ENCODE measurements around the gene SEPTIN9.

DNA sequence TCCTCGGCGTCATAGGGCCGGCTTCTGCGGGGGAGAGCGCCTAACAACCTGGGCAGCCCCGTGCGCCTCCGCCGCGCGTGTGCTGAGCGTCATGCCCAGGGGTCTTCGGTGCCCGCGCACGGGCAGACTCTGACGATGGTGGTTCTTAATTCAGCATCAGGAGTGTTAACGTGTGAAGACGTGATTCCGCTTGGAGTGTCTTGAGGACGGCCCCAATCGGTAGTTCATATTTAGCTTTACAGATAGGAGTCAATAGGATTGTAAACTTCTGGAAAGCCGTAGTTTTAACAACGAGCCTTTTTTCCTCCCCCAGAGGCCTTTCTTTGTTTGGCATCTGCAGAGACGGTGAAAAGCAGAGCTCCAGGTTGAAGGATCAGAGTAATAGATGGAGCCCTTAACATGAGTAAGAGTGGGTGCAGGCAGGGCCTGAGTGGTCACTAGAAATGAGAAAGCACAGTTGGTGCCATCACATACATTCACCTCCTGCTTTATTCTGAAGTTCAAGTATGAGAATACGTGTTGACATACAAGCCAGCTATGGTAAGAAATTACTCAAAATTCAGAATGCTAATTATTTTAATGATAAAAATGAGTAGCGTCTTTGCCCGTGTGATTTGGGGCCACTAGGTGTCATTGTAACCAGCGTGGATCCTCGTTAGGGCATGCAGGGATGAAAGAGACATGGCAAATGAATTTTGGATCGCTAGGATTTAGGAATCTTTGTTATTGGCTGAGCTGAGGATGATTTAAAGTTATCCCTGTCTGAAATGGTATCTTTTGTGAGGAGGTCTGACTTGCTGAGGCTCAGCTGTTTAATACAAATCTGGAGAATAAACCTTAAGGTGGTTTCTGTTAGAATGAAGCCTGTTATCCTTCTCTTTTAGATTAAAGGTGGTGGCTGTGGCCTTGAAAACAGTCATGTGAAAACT is 18.5 kb downstream of the PRCD start:
- PRO-cap = no peak

DNA sequence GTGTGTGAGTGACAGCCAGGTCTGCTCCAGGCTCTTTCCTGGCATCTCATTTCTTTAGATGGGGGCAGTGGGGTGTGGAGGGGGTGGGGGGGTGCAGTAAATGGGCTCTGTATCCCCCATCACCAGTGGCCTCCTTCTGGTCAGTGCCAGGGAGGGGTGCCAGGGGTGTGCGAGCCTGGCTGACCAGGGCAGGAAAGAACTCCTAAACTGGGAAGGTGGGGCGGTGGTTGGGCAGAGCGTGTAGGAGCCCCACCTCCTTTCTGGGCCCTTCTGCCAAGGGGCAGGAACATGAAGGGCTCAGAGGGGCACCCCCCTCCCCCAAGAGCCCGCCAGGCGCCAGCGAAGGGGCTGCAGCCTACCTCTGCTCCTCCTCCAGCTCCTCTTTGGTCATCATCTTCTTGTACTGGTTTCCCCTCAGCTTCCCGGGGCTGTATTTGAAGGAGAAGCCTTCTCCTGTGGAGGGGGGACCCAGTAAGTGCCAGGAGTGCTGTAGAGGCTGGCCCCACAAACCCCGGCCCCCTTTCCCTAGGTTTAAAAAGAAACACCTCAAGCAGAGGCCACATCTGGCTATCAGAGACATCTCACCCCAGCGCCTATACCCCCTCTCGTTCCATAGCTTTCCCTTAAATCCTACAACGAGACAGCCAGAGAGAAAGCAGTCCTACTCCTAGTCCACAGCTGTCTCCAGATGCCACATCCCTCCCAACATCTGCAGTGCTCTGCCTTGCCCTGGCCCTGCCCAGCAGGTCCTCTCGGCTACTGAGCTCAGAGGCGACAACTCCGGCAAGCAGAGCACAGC is 25.9 kb downstream of the MXRA7 start:
- PRO-cap = no peak

DNA sequence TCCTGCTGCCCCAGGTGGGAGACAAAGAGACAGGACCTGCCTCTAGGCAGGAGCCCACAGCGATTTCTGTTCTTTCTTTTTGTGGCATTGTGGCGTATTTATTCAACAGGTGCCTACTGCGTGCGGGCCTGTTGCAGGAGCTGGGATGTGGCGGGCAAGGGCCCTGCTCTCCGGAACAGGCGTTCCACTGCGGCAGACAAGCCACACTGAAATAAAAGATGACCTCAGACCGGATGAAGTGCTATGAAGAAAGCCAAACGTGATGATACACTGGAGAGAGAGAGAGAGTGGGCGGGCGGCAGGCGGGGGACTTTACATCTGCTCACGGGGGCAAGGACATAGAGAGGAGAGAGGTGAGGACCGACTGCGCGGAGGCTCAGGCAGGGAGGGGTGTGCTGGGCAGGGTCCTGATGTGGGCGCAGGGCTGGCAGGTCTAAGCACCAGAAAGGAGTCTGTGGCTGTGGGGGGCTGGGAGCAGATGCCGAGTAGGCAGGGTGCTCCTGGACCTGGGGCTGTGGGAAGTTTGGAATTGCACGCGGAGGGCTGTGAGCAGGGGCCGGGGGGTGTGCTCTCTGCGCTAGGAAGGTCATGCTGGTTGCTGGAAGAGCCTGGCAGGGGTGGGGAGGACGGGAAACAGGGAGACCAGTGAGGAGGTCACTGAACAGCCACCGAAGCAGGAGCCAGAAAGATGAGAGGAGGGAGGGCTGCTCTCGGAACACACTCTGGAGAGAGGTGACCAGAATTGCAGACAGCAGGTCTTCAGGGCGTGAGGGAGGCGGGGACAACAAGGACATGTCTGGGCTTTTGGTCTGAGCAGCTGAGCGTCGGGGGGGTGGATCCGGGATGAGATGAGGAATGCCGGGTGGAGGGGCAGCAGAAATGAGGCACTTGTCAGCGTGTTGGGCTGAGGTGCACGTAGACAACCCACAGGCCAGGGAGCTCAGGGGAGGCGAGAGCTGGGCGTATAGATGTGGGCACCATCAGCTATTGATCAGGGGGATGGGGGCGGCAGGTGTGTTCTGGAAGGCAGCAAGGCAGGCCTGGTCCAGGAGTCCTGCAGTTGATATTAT is 9.9 kb downstream of the MXRA7 start:
- PRO-cap = bidirectional peak, plus-strand start at position 341 of the sequence, minus-strand start at position 130 of the sequence

DNA sequence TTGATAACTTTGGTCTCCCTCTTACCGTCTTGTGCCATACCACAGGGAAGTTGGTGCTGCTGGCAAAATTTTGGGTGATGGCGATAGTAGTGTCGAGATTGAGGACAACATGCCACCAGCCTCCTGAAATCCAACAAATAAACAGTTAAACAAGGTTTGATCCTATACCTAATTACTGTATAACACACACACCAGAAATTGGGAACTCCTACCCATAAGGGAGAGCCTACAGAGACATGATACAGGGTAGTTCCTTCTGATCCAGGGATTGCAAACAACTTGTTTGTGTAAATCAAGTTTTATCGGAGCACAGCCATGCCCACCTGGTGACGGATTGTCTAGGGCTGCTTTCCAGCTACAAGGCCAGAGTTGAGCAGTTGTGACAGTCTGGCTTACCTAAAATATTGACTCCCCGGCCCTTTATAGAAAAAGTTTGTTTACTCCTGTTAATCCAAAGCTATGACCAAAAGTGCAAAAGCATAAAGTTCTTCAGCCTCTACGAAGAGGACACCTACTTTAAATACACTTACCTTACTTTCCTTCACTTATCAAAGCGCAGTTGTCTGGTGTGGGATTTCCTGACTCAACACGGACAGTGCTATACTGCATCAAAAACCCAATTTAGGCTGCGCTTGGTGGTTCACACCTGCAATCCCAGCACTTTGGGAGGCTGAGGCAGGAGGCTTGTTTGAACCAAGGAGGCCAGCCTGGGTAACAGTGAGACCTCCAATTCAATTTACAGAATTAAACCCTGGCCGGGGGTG is 4.4 kb downstream of the JMJD6 start:
- PRO-cap = no peak

- PRO-cap = no peak
These were observed 15.4 kb downstream of the MFSD11 start for GRCh38 chr17:76752869-76754127.

DNA sequence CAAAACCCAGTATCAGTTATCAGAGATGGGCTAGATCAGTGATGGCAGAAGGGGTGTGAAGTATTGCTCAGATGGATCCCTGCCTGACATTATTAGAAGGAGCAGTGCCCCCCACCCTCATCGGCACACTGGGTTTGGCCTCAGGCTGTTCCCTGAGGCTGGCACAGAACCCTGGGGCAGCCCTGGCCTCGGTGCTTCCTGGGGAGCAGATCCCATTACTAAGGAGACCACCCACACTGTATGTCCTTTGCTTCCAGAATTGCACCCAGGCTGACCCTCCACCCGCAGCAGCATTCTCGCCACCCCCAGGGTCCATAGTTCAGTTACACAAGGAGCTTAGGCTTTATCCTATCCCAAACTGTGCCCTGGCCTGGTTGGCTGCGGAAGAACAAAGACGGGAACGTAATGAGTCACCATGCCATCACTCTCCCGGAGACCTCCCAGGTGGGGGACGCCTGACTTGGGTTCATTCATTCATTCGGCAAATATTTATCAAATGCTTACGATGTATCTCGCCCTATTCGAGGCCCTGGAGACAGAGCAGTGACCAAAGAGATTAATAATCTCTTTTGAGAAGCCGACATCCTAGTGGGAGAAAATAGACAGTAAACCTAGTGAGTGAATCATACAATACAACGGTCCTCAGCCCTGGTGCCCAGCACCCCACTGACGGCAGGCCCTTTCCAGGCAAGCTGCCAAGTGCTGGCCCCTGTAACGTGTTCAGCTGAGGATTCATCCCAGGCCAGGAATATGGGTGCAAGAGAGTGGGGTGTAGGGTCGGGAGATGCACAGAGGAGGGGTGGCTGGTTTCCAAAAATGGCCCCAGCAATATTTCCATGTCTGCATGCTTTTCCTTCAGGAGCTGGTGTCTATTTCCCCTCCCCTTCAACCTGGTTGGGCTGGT is 134.0 kb downstream of the MGAT5B start:
- PRO-cap = no peak

DNA sequence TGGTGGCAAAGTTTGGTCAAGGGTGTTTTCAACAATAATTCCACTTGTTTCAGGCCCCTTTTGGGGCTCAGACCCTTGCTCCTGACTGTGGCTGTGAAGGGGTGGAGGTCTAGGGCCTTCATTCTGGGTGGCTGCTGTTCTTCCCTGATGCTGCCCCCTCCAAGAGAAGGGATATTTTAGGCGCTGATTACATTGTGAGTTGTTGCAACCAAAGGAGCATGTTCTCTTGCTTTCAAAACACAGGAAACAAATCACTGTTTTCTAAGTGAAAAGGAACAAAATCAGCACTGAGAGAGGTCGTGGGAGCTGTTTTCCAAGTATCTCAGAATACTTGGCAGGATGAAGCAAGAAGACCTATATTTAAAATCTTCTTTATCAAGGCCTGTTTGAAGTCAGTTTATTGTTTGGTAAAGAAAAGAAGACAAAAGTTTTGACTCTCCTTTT is 25.3 kb upstream of the SEC14L1 start:
- PRO-cap = no peak

GRCh38 chr17:77130802-77131353 is 9.9 kb upstream of the SEC14L1 start:
- PRO-cap = no peak

- PRO-cap = bidirectional peak, plus-strand start at chr17:77140408, minus-strand start at chr17:77140414; bidirectional peak, plus-strand start at chr17:77141023, minus-strand start at chr17:77140632
These were observed 440 bp upstream of the SEC14L1 start for GRCh38 chr17:77140196-77140862.

- PRO-cap = no peak
These were observed 6.6 kb downstream of the SEC14L1 start for GRCh38 chr17:77147370-77147752.

DNA sequence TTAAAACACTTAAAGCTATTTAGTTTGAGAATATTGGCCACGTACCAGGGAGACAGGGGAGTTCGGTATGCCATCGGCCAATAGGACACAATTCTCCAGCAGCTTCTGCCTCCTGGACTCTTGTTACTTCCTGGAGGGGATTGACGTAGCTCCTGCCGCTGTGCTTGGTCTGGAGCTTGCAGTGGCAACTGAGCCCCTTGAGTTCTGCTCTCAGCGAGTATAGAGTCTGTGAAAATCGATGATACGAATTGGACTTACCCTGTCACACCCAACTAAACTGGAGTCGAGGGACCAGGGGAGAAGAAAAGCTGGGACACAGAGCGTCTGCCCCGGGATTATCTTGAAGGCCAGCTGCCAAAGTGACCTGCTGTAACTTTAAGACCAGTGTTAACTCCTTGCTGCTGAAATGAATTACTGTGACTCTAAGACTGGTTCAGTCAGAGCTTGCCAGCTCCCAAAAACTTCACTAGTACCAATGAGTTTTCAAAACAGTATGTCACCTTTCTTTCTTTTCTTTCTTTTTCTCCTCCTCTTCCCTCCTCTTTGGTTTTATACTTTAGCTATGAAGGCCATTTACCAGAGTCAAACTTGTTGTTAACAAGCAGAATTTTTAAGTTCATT is 22.3 kb downstream of the SEC14L1 start:
- PRO-cap = no peak

DNA sequence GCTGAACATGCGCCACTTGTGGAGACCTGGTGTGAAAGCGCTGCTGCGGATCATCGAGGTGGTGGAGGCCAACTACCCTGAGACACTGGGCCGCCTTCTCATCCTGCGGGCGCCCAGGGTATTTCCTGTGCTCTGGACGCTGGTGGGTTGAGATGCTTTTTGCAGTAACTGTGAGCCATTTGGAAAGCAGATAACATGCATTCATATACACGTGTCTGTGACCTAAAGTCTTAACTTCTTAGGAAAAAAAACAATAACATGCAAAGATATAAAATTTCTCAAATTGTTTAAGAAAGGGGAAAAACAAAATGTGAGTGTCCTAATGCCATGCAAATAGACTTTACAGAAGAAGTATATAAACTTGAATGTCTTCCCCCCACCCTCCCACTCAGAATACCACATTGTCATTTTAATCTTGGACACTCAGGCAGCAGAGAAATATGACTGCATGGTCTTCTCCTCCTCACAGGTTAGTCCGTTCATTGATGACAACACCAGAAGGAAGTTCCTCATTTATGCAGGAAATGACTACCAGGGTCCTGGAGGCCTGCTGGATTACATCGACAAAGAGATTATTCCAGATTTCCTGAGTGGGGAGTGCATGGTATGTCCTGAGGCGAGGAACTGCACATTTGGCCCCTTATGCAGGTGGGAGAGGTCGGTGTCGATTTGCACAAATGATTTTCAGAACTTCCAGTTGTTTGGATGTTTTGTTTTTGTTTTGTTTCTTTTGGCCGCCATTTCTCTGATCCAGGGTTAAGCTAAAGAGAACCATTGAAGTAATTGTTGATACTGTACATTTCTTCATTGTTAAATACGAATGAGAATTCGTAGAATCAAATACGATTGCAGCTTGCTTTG is 65.7 kb downstream of the SEC14L1 start:
- PRO-cap = no peak

- PRO-cap = no peak
These were observed at the start of gene SEPTIN9 for GRCh38 chr17:77281383-77282429. TSS of gene SEPTIN9 (plus strand) at chr17:77281499.

GRCh38 chr17:77287538-77288121 is 6.3 kb downstream of the SEPTIN9 start:
- PRO-cap = no peak

- PRO-cap = no peak
These were observed 14.8 kb downstream of the SEPTIN9 start for GRCh38 chr17:77296113-77296585.

DNA sequence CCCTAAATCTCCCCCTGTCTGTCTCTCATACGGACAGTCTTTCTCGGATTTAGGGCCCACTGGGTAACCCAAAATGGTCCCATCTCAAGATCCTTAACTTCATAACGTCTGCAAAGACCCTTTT is 42.7 kb downstream of the SEPTIN9 start:
- PRO-cap = no peak

GRCh38 chr17:77371578-77371894 is 90.2 kb downstream of the SEPTIN9 start:
- PRO-cap = no peak

- PRO-cap = no peak
These were observed 155.5 kb downstream of the SEPTIN9 start for GRCh38 chr17:77436809-77437208.

DNA sequence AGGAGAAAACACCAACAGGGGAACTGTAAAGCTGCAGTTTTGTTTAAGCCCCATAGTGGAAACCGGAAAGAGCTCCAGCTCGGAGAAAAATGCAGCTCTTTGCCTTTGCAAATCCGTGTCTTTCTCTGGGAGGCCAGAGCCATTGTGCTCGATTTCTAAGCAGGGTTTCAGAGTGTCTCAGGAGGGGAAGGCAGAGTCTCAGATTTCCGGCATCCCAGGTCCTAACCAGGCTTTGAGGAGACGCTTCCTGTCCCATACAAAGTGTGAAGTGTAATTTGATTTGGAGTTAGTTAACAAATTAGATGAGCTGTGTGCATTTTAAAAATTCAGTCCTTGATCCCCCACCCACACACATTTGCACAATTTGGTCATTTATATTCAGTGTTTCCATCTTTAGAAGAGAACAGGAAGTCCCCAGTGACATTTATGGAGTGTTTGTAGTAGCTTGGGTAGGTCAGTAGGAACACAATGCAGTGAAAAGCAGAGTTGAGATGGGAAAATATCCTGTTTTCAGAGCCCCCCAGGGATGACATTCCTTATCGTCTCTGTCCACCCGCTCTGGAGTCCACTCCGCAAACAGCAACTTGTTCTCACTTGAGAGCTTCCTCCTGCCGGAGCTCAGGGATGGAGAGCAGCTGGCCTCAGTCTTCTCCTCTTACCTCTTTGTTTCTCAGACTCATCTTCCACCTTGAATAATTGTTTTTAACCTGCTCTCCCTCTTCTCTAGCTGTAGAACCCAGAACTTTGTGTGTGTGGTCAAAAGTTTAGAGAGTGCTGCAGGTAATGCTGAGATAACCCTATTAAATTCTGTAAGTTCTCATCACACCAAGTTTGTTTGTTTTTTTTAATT is 191.5 kb downstream of the SEPTIN9 start:
- PRO-cap = no peak

DNA sequence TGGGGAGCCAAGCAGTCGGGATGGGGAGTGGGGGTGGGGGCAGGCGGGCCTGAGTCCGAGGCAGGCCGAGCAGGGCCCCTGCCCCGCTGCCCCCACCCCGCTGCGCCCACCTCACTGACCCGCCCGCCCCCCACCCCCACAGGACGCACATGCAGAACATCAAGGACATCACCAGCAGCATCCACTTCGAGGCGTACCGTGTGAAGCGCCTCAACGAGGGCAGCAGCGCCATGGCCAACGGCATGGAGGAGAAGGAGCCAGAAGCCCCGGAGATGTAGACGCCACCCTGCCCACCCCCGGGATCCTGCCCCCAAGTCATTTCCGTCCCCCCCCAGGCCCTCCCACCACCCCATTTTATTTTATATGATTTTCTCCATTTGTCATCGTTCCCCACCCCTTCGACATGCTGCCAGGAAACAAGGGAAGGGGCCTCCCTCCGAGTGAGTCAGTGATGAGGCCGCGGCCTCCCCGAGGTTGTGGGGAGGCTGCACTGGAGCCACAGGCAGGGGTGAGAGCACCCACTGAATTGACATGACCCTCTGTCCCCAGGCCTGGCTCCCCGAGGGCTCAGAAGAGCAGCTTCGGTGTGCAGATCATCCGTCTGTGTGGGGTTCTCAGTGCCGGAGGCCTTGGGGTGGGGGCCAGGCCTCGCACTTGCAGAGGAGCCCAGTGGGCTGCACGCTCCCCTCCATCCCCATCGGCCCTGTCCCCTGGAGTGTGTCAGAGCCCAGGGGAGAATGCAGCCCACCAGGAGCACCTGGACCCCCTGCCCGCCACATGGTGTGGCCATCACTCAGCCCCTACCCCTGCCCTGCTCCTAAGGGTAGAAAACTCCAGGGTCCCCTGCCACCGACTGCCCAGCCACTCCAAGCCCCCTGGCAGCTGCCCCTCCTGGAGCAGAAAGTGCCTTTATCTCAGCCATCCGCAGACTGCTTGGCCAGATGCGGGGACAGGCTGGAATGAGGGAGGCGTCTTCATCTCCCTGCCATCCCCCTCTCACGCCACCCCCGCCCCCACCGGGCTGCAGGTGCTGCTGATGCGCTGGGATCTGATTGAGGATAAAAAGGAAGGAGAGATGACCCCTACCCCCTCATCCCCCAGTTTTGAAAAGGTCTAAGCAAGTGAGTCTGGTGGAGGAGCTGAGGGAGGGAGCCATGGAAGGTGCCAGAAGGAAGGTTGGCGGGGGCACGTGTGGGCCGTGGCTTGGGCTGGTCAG is 217.5 kb downstream of the SEPTIN9 start:
- PRO-cap = no peak

Measured in ureter (tissue), 1 donor.